REH cell (cell line): ENCODE data around the genes CYP3A7 and SPACDR.

DNA sequence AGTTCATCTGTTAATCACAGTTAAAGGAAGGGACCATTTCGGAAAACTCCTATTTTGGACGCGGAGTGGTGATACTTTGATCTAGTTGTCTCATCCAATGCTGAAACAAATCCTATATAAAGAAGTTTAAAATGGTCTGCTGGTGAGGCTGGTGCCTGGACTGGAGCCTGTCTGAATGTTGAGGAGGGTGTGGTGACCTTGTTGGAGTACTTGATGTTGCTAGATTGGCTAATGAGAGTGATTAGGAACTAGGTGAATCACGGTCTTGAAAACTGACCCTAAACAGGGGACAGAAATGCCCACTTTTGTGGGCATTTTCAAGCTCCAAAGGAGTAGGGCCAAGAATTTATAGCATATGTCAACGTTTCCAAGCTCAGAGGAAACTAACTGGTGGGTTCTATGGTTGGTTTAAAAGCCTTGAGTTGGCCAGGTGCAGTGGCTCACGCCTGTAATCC lies 2.0 kb downstream of the ARPC1A start:
- PRO-cap, result no peak

DNA sequence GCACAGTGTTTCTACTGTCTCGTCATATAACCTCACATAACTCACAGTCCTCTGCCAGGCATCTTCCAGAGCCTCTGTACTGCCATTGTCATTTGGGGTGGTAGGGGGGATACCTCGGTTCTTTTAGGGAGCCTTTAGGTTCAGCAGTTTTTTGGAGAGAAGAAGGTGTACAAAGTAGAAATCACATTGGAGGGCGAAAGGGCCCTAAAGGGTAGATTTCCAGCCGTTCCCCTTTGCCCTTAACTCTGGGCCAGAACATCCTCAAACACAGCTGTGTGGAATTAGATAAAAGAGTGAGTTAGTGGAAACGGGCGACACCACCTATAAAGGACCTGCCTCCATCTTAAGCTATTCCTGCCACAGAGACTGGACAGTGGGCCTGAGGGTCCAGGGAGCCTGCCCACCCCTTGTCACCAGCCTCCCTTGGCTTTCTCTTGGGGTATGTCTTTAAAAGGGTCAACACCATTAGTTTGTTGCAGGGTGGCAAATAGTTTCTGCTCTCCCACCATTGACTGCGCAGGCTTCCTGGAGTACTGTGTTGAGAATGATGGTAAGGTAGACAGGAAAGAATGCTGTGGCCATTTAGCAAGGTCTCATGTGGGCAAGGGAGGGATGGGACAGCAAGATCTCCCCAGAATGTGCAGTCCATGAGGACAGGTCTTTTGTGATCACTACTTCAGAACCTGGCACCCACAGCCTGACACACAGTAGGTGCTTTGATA lies 22.7 kb upstream of the ARPC1B start:
- PRO-cap, result no peak

DNA sequence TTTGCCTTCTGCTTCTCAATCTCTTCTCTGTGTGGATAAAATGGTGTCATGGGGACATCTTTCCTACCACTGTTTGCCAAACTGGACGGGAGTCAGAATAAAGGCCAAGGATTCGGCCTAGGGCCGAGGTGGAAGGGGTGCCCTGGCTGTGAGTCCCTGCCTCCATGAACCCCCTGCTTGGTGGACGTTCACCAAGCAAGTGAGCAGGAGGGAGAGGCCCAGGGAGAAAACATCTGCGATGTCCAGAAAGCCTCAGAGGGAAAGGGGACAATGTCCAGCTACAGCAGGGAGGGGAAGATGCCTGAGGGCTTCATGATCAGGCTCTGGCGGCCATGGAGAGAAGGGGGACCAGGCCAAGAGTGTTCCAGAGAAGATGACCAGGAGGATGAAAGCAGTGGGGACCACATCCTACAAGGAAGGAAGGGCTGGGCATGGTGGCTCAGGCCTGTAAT lies 10.4 kb downstream of the PDAP1 start:
- PRO-cap, result no peak

DNA sequence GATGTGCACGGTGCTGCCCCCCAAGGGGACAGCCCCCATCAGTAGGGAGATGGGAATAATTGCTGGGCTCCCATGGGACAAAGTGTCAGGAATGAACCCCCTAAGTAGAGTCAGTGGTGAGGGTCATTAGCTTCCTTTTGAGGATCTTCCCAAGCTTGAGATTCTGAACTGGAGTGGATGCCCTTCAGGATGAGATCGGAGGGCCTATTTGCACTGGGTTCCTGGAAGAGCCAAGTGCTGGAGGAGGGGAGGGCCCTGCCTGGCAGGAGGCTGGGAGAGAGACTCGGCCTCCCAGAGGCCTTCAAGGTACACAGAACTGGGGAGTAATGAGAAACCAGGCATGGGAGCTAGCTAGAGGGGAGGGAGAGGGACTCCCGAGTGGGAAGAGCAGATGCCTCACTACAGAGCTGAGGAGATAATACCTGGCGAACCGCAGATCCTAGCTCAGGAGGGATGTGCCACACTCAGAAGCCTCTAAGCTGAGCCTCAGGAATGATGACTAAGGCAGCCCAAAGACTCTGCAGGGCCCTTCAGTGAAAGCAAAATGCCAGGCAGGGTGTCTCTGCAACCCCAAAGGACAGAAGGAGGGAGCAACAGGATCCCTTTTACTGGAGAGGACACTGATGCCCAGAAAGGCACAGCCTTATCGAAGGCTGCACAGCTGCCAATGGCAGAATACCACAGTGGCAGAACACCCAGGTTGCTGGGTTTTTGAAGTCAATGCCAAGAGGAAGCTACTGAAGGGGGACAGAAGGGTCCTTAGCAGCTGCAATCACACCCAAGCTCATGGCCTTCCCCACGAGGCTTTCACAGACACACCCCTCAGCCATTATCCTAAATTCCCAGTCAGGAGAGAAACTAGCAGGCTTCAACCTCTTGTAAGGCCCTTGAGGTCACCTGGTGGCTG lies 9.3 kb downstream of the PDAP1 start:
- PRO-cap, result no peak

- PRO-cap, result no peak
These were observed 2.7 kb downstream of the ZNF655 start for GRCh38 chr7:99561003-99561597.

GRCh38 chr7:99621098-99621548 lies 4.4 kb downstream of the ZSCAN25 start:
- PRO-cap, result no peak

- PRO-cap, result no peak
These were observed 29.2 kb downstream of the CYP3A5 start for GRCh38 chr7:99650425-99651090.

DNA sequence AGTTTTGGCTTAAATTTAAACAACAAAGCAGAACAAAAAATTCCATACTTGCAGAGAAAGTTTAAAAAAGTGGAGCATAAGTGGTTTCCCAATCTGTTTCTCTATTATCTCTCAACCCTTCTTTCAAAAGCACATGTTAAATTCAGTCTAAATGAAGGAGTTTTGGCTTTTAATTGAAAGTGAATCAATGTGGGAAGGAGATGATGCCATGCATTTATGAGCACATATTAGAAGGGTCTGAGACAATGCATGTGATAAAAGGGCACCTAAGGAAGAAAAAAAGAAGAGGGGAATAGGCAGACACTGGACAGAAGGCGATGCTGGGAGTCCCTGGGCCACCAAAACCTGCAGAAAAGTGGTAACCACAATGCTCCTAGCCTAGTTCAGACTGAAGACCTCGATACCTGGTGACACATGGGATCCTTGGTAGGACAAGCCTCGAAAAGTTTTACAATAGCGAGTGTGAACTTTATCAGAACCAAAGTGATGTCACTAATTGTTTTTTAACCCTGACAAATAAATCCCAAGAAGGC lies 6.2 kb downstream of the CYP3A5 start:
- PRO-cap, result no peak

GRCh38 chr7:99735016-99735466 lies at the start of gene CYP3A7:
CYP3A7 (minus strand) TSS chr7:99735196.
- PRO-cap, result no peak

GRCh38 chr7:99983203-99983964 lies 7.6 kb upstream of the AZGP1 start:
- PRO-cap, result no peak

DNA sequence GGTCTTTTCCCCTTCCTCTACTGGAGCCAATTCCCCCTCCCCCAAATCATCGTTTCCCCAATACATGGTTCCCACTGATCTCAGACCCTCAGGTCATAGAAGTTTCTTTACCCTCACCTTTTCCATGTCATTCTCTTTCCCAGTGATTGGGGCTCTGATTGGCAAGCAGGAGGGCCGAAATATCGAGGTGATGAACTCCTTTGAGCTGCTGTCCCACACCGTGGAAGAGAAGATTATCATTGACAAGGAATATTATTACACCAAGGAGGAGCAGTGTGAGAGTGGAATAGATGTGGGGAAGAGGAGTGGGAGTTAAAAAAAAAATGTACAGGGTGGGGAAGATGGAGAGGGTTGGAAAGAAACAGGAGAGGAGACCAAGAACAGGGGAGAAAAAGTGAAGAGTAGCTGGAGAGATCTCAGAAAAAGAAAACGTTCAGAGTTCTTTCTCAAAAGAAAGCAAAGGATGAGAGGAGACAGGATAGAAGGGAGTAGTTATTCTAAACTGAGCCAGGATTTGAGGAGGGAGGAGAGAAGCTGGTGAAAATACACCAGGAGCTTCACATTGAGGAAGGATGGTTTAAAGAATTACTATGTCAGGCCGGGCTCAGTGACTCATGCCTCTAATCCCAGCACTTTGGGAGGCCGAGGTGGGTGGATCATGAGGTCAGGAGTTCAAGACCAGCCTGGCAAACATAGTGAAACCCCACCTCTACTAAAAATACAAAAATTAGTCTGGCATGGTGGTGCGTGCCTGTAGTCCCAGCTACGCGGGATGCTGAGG lies 893 bp downstream of the COPS6 start:
- PRO-cap, result no peak

DNA sequence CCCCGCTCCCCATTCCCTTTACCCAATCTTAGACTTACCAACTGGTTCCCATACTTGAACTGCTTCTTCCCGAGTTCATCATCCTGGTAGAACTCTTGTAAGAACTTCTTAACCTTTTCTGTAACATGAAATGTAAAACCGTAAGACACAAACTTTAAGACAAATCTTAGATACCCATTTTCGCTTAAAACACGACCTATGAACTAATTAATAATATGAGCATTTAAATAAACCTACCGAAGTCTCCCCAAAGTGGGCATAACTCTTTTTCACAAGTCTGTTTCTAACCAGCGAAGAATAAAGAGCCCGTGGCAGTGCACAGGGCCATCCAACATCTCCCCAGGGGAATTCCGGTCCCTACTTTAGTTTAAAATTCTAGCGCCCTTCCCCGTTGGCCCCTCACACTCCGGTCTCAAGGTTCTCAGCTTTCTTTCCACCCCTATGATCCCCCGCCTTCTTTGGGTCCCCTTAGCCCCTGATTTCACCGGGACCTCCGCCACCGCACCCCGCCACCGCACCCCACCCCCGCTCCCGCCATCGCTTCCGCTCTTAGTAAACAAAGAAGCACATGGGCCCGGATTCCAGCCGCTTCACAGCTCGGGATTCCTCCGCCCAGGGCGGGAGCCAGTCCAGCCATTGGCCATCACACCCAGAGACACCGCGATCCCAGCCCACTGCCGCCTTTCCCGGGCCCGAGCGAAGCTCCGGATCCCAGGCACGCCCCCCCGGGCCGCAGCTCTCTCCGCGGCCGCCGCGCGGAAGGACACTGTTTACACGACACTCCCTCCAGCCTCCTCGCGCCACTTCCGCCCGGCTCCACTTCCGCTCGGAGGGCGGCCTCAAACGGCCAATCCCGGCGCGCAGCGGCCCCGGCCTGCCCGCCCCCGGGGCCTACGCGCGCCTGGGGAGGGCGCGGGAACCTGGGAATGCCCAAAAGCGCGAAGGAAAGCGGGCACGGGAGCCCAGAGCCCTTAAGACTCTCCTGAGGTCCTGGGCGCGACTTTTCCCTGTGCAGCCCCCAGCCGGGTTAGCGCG lies 904 bp downstream of the MCM7 start:
- PRO-cap, result bidirectional peak, plus-strand start at position 933 of the sequence, minus-strand start at position 554 of the sequence

- PRO-cap, result bidirectional peak, plus-strand start at chr7:100119016, minus-strand start at chr7:100118945
These were observed 391 bp downstream of the TAF6 start for GRCh38 chr7:100118774-100119160.

DNA sequence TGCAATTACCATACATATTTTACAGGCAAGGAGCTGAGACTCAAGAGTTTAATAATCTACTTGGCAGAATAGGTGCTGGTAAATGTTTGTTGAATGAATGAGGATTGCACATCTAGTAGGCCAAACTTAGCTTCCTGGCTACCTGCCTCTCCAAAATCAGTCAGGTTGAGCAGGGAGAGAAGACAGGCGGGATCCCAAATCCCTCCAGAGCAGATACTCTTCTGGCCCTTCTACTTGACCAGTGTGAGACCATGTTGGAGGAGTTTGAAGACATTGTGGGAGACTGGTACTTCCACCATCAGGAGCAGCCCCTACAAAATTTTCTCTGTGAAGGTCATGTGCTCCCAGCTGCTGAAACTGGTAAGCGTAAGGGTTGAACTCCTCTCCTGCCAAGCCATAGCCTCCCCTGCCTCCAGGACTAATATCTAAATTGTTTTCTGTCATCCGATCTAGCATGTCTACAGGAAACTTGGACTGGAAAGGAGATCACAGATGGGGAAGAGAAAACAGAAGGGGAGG lies 2.4 kb upstream of the MBLAC1 start:
- PRO-cap, result no peak

DNA sequence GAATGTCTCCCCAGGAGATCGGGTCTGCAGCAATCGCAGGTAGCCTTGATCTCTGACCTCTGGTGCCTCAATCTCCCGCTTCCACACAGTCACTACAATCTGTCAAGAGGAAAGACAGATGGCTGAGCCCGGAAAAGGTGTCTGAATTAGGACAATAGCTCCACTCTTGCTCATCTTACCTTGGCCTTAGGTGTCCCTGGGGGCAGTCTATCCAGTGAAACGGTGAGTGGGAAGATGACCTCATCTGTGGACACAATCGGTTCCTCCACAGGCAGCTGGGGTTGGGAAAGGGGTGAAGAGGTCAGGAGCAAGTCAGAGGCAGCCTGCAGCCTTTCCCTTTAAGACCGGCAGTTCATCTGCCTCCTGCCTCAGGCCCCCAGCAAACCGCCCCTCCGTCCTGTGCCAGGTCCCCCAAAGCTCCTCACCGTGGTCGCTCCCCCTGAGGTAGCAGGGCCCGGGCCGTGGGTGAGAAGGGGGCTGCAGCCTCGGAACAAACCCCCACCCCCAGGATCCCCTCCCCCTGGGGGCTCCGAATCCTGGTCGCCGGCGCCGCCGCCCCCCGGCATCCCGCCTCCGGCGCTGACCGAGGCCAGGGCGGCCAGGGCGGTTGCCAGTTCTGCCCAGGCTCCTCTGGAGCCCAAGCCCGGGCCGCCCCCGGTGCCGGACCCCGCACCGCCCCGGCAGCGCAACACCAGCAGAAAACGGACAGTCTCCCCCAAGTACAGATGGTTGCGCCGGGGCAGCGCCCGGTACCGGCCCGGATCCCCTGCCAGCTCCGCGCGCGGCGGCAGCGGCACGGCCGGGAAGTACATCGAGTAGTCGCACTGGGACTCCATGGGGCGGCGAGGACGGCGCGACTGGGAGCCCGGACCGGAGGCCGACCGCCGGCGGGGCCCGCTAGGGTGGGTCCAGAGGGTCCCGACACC lies 596 bp downstream of the TRAPPC14 start:
- PRO-cap, result bidirectional peak, plus-strand start at position 824 of the sequence, minus-strand start at position 821 of the sequence

- PRO-cap, result bidirectional peak, plus-strand start at chr7:100192665, minus-strand start at chr7:100192589; bidirectional peak, plus-strand start at chr7:100192754, minus-strand start at chr7:100192693
These were observed 14.7 kb downstream of the STAG3 start for GRCh38 chr7:100192336-100192861.

- PRO-cap, result no peak
These were observed 23.7 kb downstream of the PVRIG start for GRCh38 chr7:100243314-100243936.

GRCh38 chr7:100270363-100271542 lies 36.7 kb upstream of the SPDYE3 start:
- PRO-cap, result no peak

DNA sequence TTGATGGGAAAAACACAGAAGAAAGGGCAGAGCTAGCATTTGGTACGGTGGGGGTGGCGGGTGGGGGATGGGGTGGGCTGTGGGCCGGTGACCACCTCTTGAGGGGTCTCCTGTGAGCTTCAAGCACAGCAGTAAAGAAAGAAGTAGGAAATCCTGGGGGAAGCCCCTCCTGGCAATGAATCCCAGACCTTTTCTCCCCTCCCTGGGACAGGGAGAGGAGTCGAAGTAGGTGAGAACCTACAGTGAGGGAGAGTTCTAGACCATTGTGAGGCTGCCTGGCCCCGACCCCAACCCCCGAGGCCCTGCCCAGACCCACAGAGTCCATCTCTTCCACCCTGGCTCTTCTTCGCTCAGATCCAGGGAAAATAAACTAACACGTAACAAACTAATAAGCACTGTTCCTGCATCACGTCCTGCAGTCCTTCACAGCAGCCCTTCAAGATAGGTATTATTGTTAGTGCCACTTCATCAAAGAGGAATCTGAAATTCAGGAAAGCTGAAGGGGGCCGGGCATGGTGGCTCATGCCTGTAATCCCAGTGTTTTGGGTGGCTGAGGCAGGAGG lies at the start of gene SPACDR:
TSS of gene SPACDR (minus strand) at position 230 of the 563 bp plus-strand sequence.
- PRO-cap, result no peak

DNA sequence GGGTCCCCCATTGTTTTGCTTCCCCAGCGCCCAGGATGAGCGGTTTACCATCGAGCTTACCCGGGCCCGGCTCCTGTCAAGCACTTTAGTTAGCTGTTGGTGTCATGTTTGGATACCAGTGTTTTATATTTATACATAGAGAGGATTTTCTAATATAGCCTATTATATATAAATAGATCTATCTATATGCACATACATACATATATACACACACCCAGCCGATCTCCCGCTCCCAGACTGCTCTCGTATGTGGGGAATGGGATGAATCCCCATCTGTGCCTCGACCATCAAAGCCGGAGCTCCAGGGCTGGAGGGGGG lies 8.2 kb downstream of the SAP25 start:
- PRO-cap, result no peak